Transverse colon (tissue), 4 donors: Measurements from ENCODE around the genes CLDND2 and ZNF577.

- PRO-cap: no peak
- RAMPAGE, long total RNA, 4 experiments: no peak in any of the 4 experiments
These were observed 13.0 kb downstream of the JOSD2 start for GRCh38 chr19:50497940-50498515.

DNA sequence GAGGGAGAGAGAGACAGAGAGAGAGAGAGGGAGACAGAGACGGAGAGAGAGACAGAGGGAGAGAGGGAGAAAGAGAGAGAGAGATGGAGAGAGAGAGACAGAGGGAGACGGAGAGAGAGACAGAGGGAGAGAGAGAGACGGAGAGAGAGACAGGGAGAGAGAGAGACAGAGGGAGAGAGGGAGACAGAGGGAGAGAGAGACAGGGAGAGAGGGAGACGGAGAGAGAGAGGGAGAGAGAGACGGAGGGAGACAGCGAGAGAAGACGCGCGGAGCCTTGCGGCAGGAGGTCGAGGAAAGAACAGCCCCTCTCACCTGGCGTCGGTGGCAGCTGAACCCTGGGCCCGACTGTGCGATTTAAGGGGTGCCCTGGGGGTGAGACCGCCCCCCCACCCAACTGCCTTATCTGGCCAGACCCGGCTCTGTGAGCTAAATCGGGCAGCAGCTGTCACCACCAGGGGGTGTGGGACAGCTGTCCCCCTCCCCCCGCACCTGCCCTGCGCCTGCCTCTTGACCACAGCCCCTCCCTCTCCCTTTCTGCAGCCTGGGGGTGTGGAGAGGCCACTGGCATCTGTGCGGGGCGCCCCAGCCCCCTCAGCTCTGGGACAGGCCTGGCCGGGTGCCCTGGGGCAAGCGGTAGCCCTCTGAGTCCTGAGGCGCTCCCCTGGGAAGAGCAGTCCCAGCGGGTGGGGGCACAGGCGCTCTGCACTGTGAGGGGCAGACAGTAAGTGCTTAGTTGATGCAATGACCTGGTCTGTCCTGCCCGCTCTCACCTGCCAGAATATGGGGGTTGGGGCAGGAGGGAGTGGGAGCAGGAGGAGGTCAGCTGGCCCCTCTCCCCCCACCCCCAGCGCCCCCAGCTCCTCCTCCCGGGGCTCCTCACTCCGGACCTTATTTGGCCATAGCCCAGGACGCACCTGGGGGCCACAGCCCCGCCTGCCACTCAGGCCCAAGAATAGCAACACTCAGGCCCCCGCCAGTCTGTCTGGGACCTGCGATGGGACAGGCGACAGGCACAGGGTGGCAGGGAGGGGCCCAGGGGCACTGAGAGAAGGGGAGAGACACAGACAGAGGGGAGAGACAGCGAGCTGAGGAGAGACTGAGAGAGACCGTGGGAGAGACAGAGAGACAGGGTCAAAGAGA lies 10.7 kb downstream of the JOSD2 start:
- PRO-cap: no peak
- RAMPAGE, long total RNA, 4 experiments: start-site peak on the plus strand in 1 of 4 experiments, centred at position 13 of the sequence, 22 reads per replicate

GRCh38 chr19:50510405-50510644 lies 666 bp downstream of the JOSD2 start:
- PRO-cap: no peak
- RAMPAGE, long total RNA, 4 experiments: no peak in any of the 4 experiments

GRCh38 chr19:50547344-50547801 lies 20.9 kb downstream of the LRRC4B start:
- PRO-cap: no peak
- RAMPAGE, long total RNA, 4 experiments: no peak in any of the 4 experiments

- PRO-cap: unidirectional peak, minus-strand start at chr19:50658103; unidirectional peak, plus-strand start at chr19:50658489
- RAMPAGE, long total RNA, 4 experiments: no peak in any of the 4 experiments
These were observed 8.8 kb downstream of the C19orf81 start for GRCh38 chr19:50657682-50658837.

DNA sequence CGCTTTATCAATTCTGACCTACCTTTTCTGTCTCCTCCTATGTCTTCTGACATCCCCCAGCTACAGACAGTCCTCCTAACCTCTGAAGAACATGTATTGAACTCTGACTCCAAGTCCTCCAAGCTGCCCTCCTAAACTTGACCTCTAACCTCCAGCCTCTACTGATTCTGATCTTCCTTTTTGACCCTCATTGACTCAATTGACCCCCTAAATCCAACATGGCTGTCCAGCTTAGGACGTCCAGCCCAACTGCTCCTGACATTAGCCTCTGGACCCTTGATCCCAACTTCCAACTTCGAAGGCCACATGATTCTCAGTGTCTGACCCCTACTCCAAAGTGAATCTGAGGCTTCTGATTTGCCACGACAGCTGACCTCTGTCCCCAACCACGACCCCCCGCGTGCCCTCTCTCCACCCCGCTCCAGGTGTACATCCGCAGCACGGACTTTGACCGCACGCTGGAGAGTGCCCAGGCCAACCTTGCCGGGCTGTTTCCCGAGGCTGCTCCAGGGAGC lies 1.1 kb downstream of the ACP4 start:
- PRO-cap: no peak
- RAMPAGE, long total RNA, 4 experiments: no peak in any of the 4 experiments

DNA sequence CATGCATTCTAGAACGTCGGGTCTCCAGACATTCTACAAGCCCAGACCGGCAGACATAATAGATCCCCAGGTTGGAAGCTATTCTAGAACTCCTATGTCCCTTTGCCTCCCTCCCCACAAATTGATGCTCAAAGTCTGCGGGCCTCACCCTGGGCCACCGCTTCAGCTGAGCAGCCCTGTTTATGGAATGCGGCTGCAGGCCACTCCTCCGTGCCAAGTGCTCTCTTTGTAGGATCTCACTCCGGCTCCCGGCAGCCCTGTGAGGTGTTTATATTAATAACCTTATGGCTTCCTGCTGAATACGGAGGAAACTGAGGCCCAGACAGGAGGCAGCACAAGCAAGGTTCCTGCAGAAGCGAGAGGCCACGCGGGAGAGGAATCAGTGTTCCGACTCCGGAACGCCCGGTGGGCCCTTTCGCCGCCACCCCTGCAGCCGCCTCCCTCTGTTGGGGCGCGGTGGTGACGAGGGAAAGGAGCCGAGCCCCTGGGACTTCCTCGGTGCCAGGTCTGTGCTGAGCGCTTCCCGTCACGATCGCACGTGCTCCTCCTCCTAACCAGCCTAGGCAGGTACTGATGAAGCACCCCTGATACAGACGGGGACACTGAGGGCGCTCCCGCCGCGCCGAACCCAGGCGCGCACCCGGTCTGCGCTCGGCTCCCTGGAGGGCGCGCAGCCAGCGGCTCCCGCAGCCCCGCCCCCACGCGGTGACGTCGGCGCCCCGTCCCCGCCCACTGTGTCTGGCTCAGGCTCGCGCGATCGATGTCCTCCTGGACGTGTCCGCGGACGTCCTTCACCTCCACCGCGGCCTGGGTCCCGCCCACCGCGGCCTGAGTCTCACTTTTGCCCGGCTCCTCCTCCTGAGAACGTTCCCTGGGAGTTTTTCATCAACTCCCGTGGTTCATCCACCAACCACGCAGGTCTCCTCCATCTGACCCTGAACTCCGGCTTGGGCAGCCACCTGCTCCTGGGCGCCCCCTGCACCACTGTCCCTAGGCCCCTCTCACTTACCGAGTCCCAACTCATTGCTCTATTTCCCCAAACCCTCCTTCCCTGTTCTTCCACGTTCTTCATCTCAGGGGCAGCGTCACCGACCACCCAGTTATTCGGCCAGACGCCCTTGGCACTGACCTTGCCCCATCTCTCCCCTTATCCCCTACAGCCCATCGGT lies 2.4 kb upstream of the KLK15 start:
- PRO-cap: bidirectional peak, plus-strand start at position 746 of the sequence, minus-strand start at position 647 of the sequence
- RAMPAGE, long total RNA, 4 experiments: no peak in any of the 4 experiments

DNA sequence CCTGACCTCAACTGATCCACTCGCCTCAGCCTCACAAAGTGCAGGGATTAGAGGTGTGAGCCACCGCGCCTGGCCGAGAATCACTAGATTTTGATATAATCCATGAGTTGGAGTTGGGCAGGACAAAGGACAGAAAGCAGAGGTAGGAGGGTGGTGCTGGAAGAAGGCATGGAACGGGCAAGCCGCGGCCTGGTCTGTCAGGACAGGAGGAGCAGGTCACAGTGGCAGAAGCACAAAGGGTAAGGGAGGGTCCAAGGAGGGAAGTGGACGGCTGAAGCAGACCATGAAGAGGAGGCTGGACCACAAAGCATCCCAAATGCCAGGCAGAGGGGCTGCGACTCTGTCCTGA lies 2.5 kb downstream of the ETFB start:
- PRO-cap: no peak
- RAMPAGE, long total RNA, 4 experiments: no peak in any of the 4 experiments

- PRO-cap: no peak
- RAMPAGE, long total RNA, 4 experiments: no peak in any of the 4 experiments
These were observed 2.0 kb downstream of the ETFB start for GRCh38 chr19:51364023-51364779.

DNA sequence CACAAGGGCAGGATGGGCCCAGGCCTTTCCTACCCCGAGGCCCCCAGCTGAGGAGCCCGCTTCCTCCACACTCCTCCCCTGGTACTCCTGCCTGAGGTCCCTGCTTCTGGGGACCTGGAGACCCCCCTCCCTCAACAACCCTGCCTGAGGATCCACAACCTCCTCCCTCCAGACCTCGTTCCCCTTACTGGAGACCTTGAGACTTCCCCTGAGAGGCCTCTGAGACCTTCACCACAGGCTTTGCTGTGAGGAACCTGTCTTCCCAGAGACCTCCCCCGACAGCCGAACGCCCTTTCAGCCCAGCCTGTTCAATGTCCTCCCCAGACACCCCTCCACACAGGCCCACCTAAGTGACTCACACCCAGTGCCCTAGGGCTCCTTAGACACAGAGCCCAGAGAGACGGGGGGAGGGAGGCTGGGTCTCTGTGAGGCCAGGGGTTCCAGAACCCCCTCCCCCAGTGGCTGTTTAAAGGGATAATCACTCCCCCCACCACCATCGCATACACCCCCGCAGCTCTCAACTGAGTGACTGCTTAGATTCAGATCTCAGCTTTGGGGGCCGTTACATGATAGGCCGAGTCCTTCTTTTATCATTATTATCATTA lies at the start of gene CLDND2:
Gene CLDND2, minus strand, starts transcription at position 402 of the 605 bp plus-strand sequence.
- PRO-cap: no peak
- RAMPAGE, long total RNA, 4 experiments: no peak in any of the 4 experiments

DNA sequence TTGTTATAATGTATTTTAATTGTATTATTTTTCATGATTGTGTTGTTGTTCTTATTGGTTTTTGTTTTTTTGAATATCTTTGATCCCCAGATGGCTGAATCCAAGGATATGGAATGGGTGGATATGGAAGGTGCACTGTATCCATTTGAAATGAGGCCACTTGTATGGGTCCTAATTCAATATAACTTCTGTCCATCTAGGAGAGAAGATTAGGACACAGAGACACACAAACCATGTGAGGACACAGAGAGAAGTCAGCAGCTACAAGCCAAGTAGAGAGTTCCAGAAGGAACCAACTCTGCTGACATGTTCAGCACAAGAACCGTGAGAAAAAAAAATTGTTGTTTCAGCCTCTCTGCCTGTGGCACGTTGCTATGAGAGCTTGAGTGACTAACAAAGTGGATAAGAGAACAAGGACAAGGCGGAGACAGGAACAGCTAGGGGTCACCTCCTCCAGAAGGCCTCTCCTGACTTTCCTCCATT lies 5.5 kb upstream of the SIGLEC12 start:
- PRO-cap: no peak
- RAMPAGE, long total RNA, 4 experiments: no peak in any of the 4 experiments

- PRO-cap: no peak
- RAMPAGE, long total RNA, 4 experiments: no peak in any of the 4 experiments
These were observed 6.2 kb upstream of the SIGLEC12 start for GRCh38 chr19:51507794-51508243.

DNA sequence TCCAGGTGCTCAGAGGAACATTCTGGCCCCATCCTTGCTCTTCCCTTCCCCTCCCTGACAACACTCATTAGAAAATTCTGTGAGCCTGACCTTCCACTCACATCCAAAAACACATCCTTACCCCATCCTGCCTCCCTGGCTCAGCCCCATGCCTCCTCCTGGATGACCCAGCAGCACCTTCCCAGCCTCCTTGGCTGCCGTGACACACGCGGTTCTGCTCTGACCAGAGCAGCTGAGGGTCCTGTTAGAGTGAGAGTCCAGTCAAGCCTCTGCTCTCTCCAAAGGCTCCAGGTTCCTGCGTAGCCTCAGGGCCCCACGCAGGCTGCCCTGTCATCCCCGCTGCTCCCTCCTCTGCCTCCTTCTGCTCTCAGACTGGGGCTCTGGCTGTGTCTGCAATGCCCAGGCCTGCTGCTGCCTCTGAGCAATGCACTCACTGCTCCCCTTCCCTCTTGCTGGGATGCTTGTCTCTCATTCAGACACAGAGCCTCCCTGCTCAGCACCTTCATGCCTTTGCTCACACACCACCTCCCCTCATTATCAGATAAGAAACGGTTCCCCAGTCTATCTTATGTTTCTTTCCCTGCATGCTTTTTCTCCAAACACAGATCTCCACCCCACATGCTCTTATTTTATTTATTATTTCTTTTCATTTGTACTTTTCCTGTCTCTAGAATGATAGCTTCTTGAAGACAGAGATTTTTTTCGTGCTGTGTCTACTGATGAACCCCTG lies 10.1 kb upstream of the SIGLEC6 start:
- PRO-cap: no peak
- RAMPAGE, long total RNA, 4 experiments: no peak in any of the 4 experiments

GRCh38 chr19:51572740-51573677 lies 1.9 kb downstream of the ZNF175 start:
- PRO-cap: no peak
- RAMPAGE, long total RNA, 4 experiments: start-site peak on the plus strand in 1 of 4 experiments, at chr19:51573276-51573363 at its widest, 9 reads per replicate

- PRO-cap: no peak
- RAMPAGE, long total RNA, 4 experiments: no peak in any of the 4 experiments
These were observed 5.0 kb upstream of the SIGLEC14 start for GRCh38 chr19:51651533-51652057.

GRCh38 chr19:51690709-51691647 lies 2.2 kb upstream of the SPACA6 start:
- PRO-cap: unidirectional peak, minus-strand start at chr19:51690843; unidirectional peak, minus-strand start at chr19:51691059
- RAMPAGE, long total RNA, 4 experiments: no peak in any of the 4 experiments

- PRO-cap: no peak
- RAMPAGE, long total RNA, 4 experiments: no peak in any of the 4 experiments
These were observed 4.3 kb downstream of the HAS1 start for GRCh38 chr19:51719123-51720205.

DNA sequence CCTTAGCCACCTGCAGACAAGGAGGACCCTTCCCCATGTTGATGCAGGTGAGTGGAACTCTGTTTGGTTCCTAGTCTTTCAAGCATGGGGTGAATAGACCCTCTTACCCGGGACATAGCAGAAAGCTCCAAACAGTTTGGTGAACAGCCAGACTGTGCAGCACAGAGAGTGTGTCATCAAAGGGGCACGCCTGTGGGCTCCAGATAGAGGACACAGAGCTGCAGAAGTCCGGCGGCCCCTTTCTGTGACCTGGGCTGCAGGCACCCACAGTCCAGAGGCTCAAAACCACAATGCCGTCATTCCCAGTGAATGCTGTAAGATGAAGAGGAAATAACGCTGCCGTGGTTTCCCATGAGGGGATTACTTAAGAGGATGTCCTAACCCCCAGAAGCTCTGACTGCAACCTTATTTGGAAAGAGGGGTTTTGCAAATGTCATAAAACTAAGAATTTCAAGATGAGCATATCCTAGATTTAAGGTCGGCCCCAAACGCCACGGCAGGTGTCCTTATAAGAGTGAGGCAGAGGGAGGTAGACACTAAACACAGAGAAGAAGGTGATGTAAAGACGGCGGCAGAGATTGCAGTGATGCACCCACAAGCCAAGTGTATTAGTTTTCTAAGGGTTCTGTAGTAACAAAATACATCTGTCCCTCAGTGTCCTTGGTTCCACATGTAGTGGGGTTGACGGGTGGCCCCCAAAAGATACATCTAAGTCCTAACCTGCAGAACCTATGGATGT lies 12.3 kb upstream of the HAS1 start:
- PRO-cap: no peak
- RAMPAGE, long total RNA, 4 experiments: no peak in any of the 4 experiments

GRCh38 chr19:51802164-51802523 lies 7.2 kb downstream of the FPR3 start:
- PRO-cap: unidirectional peak, plus-strand start at chr19:51802251
- RAMPAGE, long total RNA, 4 experiments: no peak in any of the 4 experiments

DNA sequence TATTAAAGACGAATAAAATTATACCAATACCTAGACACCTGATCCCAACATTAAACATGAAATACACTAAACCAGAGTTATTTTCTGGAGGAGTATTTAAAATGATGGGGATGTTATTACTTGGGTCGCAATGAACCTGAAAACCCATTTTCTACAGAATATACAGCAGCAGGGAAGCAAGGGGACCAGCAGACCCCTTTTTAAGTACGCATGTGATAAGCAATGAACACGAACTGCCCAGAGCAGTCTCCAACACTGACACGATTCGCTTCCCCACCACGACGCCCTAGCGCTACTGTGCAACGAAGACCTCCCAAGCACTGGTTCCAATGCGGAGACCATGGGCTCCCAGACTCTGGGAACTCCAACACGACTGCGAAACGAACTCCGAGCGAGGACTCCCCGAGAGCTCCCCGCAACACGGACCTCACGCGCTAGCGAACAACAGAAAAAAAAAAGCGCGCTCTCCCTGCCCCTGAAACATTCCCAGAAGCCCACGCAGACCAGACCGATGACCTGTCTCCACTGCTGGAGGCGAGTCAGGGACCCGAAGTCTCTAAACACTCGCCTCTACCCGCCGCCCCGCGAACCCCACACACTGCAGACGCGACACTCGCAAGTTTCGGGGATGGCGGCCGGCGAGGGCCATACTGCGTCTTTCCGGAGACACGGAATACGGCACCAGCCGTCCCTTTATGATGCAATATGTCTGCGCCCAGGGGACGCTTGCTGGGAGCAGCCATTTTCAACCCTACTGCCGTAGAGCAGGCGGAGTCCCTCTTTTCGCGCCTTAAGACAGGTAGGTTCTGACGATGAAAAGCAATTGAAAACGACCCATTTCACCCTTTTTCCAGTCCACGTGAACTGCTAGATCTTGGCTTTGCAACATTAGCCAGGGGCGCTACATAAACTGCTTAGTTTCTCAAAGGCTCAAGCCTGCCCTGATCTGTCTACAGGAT lies at the start of gene ZNF577:
Gene ZNF577, minus strand, starts transcription at position 624 of the 959 bp plus-strand sequence.
- PRO-cap: unidirectional peak, minus-strand start at position 624 of the sequence
- RAMPAGE, long total RNA, 4 experiments: start-site peak on the minus strand in 2 of 4 experiments, centred at positions 609 to 616 of the sequence, 20 to 46 reads per replicate